Subcutaneous preadipocyte (primary cell): ENCODE results near the gene COL20A1.

GRCh38 chr20:62598825-62599103, 43.5 kb upstream of the SLCO4A1 start:
- CAGE, long polyA plus RNA = no peak

GRCh38 chr20:62638477-62639326, 3.6 kb upstream of the SLCO4A1 start:
- CAGE, long polyA plus RNA = no peak

DNA sequence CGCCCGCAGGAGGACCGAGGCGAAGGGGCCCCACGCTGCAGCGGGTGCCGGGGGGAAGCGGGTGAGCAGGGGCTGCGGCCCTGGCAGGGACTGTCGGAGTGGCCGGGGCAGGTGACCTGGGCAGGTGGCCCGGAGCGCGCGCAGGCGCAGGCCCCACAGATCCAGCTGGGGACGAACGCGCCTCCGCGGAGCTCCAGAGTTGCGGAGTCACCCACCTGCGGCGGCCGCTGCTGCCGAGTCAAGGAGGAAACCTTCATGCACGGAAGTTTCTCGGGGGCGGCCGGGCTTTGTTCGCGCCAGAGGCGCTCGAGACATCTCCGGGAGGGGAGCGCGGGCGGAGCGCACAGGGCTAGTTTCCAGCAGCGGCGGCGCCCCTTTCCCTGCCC, 489 bp downstream of the SLCO4A1 start:
- CAGE, long polyA plus RNA = no peak

DNA sequence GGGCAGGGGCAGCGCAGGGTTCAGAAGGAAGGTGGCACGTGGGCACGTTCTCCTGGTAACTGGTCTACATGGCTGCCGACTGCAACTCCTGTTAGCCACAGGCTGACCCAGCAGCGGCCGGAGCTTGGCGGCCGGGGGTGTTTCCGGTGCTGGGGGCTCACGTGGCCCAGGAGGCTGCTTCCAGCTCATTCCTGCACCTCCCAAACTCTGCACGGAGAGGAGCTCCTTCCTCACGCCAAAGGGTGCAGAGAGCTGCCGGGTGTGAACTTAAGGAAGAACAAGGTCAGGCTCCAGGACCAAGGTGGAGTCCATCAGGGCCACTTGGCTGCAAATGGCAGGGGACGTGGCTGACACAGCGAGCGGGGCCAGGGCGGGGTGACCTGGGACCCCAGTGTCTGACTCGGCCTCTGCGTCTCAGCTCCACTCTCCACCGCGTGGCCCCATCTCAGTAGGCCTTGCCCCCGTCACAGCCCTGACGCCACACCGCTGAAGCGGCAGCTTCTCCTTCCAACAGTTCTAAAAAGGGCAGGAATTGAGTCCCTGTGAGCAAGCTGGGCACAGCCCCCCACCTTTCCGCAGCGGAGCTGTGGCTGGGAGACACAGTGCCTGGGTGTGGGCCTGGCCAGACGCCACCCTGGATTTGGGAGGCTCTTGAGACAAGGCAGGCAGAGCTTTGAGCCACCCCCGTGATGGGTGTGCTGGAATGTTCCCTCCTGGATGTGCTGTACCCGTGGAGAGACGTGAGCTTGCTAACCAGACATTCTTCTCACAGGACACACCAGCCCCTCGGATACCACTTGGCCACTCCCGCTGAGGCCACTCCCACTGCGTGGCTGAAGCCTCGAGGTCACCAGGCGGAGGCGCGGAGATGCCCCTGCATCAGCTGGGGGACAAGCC, 13.5 kb downstream of the SLCO4A1 start:
- CAGE, long polyA plus RNA = no peak

DNA sequence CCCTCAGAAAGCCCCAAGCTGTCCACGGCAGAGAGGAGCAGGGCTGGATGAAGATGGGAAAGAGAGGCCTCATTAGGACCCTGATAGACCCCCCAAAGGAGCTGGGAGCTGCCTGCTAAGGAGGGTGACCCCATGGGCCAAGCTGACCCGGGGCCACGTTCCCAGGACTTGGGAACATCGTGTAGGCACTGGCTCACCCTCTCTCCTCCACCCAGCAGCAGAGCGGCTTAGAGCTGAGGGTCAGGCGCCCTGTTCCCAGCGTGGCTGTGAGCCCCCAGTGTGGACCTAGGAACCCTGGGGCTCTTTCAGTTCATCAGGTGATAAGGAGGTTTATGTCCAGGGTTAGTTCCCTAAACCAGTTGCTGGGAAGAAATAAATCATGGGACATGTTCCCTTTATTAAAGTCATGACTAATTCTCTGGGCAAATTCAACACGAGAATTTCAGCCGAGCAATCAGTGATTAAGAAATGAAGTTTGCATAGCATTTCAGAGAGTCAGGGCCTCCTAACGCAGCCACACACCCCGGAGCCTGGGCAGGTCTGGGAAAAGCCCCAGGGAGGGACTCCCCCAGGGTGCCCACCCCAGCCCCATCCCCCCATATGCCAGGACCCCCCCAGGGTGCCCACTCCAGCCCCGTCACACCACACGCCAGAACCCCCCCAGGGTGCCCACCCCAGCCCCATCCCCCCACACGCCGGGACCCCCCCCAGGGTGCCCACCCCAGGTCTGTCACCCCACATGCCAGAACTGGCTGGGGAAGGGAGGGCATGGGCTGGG, 20.0 kb downstream of the SLCO4A1 start:
- CAGE, long polyA plus RNA = no peak

DNA sequence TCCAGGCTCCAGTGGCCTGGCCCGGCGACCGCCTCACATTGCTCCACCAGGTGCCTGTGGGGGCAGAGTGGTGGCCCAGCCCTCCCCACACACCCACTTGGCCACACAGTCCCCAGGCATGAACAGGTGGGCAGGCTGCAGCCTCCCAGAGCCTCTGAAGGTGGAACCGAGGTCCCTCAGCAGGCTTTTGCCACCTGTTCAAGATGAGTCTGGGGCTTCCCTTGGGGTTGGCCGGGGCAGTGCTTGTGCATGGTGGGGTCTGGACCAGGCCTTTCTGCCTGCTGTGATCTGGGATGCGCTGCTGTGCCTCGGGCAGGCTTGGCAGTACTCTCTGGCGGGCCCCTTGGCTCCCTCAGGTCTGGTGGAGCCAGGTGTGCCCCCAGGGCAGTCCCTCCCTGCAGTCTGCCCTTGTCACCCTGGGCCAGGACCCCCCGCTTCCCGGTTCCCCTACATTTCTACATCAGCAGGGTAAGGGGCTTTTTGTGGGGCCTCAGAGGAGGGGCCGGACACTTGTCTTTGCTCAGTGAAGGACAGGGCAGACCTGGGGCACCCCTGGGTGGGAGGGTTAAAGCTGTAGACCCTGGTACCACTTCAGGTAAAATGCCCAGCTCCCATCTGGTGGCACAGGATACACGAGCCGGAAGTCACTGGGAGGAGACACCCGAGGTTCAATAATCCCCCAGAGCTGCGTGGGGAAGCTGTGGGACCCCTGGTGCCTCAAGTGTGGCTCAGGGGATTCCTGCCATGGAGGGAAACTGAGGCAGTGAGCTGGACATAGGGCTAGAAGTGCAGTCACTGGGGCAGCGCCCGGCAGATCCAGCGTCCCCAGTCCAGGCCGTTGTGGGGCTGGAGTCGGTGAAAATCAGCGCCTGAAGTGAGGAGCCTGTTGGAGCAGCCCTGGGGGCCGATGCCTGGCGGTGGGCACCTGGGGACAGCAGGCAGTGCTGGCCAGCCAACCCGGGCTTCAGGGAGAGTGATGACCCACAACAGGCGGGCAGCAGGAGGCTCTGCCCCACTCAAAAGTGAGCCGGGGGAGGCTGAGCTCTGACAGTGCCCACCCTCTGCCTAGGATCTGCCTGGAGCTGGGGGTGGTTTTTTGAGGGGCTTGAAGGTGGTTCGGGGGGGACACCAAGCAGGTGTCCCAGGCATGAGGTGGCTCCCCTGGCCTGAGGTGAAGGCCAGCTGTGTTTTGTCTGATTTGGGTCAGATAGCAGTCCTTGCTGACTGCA, 2.4 kb upstream of the COL9A3 start:
- CAGE, long polyA plus RNA = no peak

DNA sequence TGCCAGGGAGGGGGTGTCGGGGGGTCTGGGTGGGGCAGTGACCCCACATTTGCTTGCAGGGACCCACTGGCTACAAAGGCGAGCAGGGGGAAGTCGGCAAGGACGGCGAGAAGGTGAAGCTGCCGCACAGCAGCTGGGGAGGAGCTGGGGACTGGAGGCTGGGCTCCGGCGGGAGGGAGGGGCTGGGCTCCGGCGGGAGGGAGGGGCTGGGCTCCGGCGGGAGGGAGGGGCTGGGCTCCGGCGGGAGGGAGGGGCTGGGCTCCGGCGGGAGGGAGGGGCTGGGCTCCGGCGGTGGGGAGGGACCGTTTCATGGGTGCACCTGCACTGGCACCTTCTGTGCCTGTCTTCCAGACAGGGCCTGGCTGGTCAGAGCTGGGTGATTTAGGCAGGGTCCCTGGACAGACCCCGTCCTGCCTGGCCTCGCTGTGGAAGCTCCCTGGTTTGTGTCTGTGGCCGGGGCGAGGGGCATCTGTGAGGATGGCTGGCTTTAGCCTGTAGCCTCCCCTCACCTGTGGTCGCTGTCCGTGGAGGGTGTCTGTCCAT, 8.1 kb downstream of the COL9A3 start:
- CAGE, long polyA plus RNA = no peak

- CAGE, long polyA plus RNA = no peak
Measured at GRCh38 chr20:62874139-62874661, 12.6 kb upstream of the TCFL5 start.

DNA sequence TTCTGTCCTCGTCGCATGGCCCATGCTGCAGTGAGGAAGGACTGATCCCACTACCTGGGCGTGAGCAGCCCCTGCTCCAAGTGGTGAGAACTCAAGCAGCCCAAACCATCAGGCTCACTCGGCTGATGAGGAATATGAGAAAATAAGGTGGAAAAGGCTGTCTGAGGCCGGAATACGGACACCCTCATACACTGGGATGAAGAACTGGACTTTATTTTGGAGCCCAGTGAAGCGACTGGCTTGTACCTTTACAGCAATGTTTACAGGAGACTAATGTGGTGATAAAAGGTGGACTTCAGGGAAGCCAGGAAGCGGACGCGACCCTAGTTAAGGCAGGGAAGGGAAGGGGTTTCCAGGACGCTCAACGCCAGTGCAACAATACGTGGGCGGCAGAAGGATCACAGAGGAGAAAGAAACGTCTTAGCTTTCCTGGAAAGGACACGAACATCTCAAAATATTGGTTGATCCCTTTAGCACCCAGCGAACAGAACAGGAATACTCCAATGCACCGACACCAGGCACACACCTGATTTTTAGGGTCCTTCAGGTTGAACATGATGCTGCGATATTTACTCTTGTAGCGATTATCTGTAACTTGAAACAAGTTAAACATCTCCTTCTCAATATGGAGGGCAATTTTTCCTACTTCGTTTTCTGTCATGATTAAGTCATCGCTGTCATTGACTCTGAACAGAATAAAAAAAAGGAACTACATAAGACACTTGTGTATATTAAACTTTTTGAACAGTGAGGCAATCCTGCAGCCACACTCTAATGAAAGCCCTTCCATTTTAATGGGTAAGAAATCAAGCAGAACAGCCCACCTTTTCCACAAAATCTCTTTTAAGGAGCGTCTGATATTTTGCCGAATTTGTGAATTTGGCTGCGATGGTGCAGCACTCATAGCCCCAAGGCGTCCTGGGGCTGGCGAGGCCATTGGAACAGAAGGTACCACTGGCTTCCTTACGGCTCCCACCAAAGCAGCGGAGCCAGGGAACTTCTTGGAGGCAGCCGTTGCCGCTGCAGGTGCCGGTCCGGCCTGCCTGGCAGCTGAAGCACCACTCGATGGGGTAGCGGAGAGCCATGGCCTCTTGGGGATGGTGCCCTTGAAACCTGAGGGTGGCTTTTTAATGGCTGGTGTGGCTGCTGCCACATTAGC, 30.2 kb downstream of the DIDO1 start:
- CAGE, long polyA plus RNA = no peak

- CAGE, long polyA plus RNA = no peak
Measured at GRCh38 chr20:62935731-62936541, 2.0 kb upstream of the GID8 start.

DNA sequence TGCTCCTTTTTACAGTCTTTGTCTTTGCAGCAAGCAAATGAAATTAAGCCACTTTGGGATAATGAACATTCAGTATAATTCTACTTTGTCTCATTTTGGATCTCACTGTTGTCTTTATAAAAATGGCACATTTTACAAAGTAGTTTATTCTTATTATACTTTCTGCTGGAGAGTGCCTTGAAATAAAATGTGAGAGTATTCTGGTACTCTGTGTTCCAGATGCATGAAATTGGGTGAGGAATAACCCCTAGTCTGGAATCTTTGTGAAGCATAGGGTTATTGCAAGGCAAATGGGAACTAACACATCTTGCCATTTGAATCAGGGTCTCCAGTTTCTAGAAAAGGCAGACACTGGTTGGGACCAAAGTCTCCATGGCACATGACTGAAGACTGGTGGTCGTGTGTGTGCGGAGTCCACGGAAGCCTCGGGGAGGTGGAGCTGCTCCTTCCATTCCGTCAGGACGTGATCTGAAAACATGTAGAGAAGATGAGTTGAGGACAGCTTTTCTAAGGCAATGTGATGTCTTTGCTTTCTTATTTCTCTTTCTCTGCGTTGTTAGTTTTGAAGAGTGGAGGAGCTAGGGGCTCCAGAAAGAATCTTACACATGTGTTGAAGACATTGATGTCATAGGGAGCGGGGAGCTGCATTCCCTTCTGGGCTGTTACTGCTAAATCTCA, 5.0 kb upstream of the SLC17A9 start:
- CAGE, long polyA plus RNA = no peak

GRCh38 chr20:62961333-62961540, 8.7 kb downstream of the SLC17A9 start:
- CAGE, long polyA plus RNA = no peak

DNA sequence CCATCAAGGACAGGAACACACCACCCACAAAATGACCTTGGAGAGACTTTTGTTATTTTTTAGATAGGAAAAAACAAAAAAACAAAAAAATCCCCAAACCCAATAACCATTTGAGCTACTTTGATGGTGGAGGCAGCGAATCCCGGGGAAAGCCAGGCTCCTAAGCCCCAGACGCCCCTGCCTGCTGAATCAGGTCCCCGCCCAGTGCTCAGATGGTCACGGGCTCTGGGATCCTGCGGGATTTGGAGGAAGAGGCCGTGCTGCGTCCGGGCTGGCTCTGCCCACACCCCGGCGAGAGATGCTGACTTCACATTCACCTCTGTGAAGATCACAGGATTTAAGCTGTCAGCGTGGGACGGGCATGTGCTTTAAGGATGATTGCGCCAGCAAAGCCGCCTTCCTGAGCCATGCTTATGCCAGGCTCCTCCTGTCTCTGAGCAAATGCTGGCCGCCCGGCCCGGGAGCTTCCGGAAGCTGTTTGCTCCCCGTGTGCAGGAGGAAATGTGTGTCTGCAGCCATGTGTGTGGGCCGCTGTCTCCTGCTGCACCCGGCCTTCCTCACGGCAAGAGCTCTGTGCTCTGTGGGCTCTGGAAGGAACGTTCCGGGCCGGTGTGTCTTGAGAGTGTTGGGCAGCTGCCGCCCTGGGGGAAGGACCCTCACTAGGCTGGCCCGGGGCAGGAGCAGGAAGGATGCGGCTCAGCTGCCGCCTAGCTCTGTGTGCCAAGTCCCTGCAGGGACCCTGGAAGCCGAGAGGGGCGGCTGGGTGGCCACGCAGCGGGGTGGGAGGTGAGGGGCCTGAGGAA, 18.8 kb upstream of the BHLHE23 start:
- CAGE, long polyA plus RNA = no peak

DNA sequence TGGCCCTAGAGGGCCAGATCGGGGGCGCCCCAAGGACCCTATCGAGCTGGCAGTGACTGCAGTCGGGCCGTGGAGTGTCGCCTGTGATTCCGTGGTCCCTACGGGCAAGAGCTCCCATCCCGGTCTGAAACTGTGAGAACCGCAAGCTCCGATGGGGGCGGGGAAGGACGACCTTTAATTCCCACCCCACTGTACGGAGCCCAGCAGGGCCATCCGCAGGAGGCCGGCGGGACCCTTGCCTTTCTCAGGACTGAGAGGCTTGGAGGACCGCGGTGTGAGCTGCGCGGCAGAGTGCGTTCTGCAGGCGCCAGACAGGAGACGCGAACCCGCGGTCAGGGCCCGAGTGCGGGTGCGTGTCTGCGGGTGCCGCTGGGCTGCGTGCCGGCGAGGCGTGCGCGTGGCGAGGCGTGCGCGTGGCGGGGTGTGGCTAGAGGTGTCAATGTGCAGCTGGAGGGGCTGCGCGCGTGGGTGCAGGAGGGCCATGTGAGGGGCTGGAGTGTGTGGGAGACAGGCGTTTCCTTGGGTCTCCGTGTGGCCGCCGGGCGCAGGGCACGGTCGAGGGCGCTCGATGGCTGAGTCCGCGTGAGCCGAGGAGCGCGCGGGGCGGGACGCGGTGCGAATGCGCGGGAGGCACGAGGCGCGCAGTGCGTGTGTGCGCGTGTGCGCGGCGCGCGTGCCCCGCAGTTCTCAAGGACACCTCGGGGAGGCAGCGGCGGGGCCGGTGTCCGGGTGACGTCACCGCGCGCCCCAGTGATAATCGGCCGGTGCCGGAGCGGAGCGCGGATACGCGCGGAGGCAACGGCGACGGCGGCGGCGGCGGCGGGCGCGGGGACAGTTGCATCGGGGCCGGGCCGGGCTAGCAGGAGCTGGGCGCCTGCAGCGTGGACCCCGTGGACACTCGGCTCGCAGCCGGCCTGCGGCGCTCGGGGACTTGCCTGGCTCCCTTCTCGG, 38.9 kb downstream of the YTHDF1 start:
- CAGE, long polyA plus RNA = no peak

GRCh38 chr20:63272037-63272277, 656 bp upstream of the ARFGAP1 start:
- CAGE, long polyA plus RNA = no peak

- CAGE, long polyA plus RNA = no peak
Measured at GRCh38 chr20:63283072-63283598, 9.9 kb upstream of the COL20A1 start.

GRCh38 chr20:63293056-63293482, at the start of gene COL20A1:
Gene COL20A1 (plus strand): TSS chr20:63293186.
- CAGE, long polyA plus RNA = no peak

DNA sequence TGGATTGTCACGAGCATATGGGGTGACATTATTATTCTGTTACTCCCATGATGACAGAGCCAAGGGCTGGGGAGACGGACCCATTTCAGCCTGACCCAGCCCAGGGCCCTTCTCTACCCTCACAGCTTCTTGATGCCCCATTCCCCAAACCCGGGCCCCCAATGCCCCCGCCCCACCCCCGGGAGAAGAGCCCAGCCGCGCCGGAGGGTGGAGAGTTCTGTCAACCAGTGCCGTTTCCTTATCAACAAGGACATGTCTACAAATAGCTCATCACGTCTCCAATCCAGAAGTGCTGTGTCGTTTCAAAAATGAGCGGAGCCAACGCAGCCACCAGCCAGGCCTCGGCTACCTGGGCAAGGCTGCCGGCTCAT, 9.6 kb upstream of the CHRNA4 start:
- CAGE, long polyA plus RNA = no peak

- CAGE, long polyA plus RNA = no peak
Measured at GRCh38 chr20:63497869-63498789, 754 bp downstream of the EEF1A2 start.

- CAGE, long polyA plus RNA = no peak
Measured at GRCh38 chr20:63520910-63521456, 418 bp downstream of the PPDPF start.